Anterior vena cava (tissue), 1 donor: ENCODE measurements around a stretch of chr11.

- PRO-cap: no peak
These were observed 2.2 kb upstream of the MRGPRF start for GRCh38 chr11:69015171-69015665.

DNA sequence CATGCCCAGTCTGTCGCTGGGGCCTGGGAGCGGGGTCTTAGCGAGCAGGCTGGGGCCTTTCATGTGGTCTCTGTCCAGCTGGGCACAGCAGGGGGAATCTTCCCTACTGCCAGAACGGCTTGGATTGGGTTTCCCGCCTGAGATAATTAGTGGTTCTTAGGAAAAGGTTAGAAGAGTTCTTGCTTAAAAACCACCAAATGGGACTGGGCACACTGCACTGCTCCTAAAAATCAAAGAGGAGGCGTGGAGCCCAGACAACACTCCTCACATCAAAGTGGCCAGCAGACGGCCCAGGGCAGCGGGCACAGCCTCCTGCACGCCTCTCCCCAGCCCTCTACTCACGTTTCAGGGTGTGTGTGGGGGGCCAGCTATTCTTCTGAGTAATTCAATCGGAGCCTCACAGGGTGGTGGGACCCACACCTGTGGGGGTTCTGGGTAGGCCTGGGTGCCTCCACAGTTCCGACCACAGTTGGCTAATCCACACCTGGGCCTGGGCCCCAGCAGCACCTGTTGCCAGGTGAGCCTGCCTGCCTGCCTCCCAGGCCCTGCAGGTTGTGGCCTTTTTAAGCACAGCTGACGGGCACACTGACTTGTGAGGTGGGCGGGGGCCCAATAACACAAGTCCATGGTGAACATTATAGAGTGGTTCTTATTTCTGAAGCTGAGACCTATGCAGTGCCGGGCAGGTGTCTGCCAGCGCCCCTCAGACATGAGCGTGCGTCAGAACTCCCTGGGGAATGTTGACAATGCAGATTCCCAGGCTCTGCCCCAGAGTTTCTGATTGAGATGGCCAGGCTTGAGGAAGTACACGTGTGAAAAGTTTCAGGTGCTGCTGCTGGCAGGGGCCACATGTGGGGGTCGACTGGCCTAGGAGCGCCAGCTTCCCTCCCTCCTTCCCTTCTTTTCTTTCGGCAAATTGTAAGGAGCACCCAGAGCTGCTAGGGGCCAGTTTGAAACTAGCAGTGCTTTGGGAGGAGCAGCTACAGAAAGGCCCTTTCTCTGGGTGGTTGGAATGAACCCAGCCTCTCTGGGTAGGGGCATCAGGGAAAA is 46.0 kb downstream of the TPCN2 start:
- PRO-cap: no peak

GRCh38 chr11:69122642-69123509 is 32.9 kb upstream of the SMIM38 start:
- PRO-cap: no peak

- PRO-cap: no peak
These were observed 17.5 kb upstream of the SMIM38 start for GRCh38 chr11:69138280-69138624.

DNA sequence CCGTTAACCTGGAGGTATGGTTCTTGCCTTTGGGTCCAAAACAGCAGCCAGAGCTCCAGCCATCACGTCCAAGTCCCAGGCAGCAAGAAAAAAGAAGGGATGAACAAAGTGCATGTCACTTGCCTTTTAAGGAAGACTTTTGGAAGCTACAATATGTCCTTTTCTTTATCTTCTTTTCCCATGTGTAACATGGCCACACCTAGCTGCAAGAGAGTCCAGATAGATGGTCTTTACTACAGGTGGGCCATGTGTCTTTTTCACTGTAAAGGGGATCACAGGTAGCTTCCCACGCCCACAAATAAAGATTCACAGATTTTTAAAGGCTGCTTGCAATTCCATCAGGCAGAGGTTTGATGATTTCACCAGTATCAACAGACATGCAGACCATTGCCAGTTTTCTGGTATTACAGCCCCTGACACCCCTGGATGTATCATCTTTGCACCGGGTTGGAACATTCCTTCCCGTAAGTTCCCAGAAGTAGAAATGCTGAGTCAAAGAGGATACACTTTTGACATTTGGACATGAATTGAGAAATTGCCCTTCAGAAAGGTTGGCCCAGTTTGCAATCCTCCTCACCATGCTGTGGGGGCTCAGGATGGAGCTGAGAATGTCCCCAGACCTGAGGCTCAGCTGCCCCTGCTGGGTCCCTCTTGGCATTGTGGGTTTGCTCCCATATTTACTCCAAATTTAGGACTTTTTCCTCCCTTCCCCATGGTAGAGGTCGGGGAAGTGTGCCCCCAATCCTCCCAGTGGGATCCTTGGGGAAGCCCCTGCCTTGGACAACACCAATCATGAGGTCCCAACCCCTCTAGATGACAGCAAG is 66.1 kb downstream of the MYEOV start:
- PRO-cap: no peak

GRCh38 chr11:69394202-69394900 is 100.4 kb downstream of the MYEOV start:
- PRO-cap: no peak

DNA sequence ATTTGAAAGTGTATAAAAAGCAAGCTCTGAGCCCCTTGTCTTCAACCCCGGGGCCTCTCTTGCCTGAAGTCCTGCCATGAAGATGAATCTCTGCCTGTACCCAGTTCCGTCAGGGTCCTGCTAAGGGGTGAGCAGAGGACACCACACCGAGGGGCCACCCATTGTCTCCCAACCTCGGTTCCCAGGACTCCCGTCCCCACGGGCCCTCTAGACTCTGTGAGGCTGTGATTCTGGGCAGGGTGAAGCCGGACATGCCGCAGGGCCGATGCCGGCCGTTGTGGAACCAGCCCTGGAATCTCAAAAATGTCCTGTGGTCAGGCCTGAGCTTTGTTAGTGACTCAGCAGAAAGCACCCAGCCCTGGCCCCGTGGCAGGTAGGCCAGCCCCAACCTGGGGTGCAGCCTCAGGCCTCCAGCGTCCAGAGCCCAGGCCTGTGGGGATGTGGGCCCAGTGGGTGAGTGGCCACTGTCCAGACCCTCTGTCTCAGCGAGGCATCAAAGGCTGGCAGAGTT is 126.5 kb downstream of the MYEOV start:
- PRO-cap: no peak

DNA sequence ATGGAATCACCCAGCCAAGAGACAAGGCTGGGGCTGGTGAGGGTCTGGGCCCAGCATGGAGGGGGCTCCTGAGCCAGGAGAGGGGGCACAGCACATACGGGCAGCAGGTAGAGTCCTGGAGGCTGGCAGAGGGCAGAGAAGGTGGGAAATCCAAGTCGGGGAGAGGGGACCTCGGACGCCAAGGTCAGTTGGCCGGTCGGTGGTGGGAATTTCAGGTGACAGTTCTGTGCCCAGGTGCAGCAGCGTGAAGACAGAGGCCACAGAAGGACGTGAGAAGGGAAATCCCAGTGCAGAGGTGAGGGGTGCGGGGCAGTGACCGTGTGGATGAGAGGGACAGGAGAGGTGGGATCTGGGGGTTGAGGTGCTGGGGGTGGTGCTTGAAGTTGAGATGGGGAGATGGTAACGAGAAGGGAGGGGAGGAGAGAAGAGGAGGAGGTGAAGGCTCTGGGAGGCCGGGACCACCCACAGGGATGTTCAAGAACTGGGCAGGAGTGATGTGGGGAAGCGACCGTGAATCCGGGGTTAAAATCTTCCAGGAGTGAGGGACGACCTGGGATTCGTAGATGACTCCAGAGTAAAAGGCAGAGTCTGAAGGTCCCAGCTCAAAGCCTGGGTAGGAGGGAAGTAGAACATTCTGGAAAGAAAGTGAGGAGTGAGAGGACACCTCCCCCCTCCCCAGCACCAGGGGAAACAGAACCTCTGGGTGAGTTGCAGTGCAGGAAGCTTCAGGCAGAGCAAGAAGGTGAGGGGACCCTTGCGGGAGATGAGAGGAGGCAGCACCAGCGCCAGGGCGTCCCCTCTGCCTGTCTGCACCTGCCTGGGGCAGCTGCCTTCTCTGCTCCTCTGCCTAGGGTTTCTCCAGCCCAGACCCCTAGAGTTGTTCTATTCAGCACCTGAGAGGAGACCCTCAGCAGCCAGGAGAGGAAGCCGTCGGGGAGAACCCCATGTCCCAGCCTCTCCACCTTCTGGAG is 110.0 kb upstream of the CCND1 start:
- PRO-cap: no peak

GRCh38 chr11:69649296-69649962 is 8.5 kb downstream of the CCND1 start:
- PRO-cap: no peak

- PRO-cap: no peak
These were observed 4.4 kb downstream of the FGF19 start for GRCh38 chr11:69699360-69699863.

DNA sequence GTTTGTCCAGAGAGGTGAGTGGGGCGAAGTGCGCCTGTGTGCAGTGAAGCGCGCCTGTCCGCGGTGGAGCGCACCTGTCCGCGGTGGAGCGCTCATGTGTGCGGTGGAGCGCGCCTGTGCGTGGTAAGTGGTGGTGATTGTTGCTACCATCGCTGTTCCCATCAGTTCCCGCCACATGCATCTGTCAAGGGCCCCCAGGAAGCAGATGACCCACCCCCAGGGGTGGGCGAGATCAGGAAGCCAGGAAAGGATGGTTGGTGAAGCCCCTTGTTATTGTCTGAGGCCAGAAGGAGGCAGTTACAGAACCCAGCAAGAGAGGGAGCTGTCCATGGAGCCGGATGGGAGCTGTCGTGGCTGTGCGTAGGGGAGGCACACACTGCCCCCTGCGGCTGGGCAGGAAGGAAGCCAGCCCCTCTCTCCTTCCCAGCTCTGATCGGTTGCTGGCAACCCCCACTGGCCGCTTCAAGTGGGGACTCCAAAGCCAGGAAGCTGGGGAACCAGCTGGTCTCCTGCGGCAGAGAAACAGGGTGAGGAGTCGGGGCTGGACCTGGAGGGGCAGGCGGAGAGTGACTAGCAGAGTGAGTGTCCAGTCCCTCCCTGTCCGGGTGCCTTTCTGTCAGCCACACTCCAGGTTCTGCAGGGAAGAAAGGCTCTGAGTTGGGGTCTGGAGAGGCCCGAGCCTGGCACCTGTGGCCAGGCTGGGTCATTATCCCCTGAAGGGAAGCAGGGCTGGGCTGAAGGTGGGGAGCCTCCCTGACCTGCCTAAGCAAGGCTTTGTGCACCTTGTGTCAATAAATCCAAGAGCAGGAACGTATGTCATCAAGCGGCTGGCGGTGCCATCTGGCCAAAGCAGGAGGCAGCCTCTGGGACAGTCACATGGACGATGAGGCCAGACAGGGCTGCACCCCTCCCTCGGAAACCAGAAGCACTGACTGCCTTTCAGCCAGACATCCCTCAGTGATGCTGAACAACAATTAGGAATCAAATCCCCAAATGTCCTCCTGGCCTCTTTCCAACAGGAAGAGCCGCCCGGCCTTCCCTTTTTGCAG is 73.6 kb upstream of the FGF3 start:
- PRO-cap: no peak

DNA sequence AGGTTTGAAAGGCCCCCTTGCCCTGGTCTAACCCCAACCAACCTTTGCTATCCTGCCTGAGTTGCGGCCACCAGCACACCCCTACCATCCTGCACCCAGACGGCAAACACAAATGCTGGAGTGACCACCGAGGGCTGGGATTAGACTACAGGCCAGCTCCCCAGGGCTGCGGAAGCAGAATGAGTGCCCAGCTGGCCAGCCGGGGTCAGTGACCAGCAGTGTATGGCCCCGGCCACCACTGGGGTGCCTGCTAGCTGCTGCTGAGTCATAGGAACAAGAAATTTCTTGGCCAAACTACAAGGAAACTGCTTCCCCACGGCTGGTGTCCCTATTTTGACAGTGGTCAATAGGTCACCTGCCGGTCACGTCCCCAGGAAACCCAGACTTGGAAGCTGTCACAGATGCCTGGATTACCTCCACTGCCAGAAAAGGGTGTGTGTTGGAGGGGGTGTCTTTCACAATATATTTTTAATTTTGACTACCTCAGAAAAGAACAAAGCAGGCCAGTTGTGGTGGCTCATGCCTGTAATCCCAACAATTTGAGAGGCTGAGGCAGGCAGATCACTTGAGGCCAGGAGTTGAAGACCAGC is 81.4 kb upstream of the FGF3 start:
- PRO-cap: no peak

DNA sequence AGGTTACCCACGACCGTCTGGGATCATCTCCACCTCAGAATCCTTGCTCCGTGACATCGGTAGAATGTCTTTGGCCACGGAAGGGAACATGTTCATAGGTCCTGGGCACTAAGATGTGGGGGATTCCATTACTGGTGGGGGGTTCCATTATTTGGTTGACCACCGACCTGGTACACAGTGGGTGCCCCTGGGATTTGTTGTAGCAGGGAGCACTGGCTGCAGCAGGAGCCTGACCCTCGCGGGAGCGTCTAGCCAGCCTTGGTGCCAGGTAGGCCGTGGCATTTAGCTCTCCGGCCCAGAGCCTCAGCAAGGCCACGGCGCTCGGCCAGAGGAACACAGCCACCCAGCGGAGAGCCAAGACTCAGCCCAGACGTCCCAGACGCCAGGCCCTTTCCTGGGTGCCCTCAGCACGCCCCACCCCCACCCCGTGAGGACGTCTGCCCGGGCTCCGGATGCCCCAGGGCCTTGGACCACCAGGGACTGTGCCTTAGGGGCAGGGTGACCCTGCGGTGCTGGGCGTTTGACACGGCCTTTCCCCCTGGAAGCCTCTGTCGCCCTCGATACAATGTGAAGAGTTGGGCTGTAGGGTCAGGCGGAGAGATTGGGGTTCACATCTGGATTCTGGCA is 99.0 kb upstream of the FGF3 start:
- PRO-cap: no peak

GRCh38 chr11:69985580-69986738 is 92.2 kb upstream of the ANO1 start:
- PRO-cap: unidirectional peak, plus-strand start at chr11:69985733; bidirectional peak, plus-strand start at chr11:69986182, minus-strand start at chr11:69985961; unidirectional peak, minus-strand start at chr11:69986511

DNA sequence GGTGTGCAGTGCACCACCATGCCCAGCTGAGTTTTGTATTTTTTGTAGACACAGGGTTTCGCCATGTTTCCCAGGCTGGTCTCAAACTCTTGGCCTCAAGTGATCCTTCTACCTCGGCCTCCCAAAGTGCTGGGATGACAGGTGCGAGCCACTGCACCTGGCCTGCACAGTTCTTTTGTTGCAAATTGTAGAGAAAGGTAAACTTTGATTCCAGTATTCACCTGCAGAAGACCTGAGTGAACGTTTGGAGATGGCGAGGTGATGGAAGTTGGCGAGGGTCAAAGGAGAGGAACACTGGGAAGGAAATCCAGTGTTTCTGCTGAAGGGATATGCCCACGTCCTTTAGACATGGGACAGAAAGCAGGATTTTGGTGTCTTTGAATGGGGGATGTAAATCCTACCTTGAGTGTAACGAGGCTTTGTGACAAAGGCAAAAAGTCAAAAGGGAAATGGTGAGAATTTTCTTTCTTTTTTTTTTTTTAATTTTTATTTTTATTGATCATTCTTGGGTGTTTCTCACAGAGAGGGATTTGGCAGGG is 23.7 kb downstream of the PPFIA1 start:
- PRO-cap: no peak

DNA sequence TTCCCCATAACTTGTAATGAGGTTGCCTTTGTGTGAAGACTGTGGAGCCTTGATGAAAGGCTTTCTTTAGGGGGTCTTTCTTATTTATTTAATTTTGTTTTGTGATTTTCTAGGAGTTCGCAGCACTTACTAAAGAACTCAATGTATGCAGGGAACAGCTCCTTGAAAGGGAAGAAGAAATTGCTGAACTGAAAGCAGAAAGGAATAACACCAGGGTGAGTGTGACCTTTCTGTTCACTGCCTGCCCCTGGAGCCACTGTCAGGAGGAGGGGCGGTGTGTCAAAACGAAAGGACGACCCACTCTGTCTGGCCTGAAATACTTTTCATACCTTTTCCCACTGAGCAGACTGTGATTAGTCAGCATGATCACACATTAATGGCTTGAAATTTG is 53.8 kb downstream of the PPFIA1 start:
- PRO-cap: no peak

GRCh38 chr11:70341541-70341989 is 56.8 kb upstream of the CTTN start:
- PRO-cap: no peak

- PRO-cap: no peak
These were observed 30.5 kb downstream of the CTTN start for GRCh38 chr11:70428844-70429212.

- PRO-cap: no peak
These were observed 146.9 kb downstream of the CTTN start for GRCh38 chr11:70545045-70545781.

DNA sequence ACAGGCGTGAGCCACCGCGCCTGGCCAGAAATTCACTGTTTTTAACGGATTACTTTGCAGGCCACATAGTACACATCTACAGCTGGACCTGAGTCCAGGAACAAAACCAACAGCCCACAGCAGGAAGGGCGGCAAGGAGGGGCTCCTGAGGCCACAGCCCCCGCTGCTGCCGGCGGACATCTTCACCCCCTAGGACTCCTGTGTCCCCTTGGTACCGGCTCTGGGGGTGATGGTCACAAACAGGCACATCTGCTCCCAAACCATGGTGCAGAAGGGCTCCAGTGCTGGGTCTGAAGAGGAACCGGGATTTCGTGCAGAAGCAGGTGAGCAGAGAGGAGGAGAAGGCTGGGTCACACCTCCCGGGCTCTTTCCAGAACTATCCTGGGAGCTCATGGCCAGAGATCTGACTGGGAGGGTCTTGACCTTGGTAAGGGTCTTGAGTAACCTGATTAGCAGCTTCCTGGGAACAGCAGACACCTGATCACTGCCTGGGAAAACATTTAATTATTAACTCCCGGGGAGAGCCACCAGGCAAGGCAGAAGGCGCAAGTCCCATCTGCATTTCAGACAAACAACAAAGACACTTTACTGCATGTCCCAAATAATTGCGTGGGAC is 99.9 kb downstream of the SHANK2 start:
- PRO-cap: no peak